ENCODE measurements around a stretch of chr15.

DNA sequence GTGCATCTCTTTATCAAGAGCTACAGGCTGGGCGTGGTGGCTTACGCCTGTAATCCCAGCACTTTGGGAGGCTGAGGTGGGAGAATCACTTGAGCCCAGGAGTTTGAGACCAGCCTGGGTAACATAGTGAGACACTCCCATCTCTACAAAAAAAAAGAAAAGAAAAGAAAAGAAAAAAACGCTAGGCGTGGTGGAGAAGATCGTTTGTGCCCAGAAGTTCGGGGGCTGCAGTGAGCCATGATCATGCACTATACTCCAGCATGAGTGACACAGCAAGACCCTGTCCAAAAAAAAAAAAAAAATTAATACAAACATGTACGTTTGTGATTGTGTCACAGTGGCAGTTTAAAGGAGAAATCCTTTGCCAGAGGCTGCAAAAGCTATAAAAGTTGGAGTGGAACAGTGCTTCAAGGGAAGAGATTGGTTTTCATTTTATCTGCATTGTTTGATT lies 909 bp upstream of the DIS3L start:
- RRBS, result no CpG with 5 or more reads among the region's 7 CpGs

- RRBS, result 2% methylated on average over 25 of the region's 53 CpGs
These were observed 563 bp downstream of the DIS3L start for GRCh38 chr15:66293773-66294488.

GRCh38 chr15:66410436-66410957 lies 23.8 kb downstream of the MAP2K1 start:
- RRBS, result no CpG with 5 or more reads among the region's 4 CpGs

DNA sequence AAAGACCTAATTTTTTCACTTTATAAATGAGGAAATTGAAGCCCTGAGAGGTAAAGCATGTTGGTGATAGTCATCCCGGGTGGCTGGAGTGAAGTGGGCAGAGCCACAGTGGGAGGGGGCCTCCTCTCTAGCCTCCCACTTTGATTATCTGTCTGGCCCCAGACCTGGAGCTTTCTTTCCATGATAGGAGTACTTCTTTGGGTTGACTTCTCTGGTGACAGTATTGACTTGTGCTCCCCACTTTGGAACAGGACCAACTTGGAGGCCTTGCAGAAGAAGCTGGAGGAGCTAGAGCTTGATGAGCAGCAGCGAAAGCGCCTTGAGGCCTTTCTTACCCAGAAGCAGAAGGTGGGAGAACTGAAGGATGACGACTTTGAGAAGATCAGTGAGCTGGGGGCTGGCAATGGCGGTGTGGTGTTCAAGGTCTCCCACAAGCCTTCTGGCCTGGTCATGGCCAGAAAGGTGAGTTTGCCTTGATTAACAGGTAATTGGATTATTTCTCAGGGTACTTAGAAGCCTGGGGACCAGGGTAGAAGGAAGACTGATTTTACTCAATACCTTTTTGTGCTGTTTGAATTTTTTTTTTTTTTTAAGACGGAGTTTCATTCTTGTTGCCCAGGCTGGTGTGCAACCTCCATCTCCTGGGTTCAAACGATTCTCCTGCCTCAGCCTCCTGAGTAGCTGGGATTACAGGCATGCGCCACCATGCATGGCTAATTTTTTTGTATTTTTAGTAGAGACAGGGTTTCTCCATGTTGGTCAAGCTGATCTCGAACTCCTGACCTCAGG lies 48.3 kb downstream of the MAP2K1 start:
- RRBS, result no CpG with 5 or more reads among the region's 9 CpGs

- RRBS, result no CpG with 5 or more reads among the region's 7 CpGs
These were observed 50.0 kb downstream of the MAP2K1 start for GRCh38 chr15:66436602-66437165.

GRCh38 chr15:66444056-66444389 lies 53.5 kb downstream of the SNAPC5 start:
- RRBS, result no CpG with 5 or more reads among the region's 8 CpGs

DNA sequence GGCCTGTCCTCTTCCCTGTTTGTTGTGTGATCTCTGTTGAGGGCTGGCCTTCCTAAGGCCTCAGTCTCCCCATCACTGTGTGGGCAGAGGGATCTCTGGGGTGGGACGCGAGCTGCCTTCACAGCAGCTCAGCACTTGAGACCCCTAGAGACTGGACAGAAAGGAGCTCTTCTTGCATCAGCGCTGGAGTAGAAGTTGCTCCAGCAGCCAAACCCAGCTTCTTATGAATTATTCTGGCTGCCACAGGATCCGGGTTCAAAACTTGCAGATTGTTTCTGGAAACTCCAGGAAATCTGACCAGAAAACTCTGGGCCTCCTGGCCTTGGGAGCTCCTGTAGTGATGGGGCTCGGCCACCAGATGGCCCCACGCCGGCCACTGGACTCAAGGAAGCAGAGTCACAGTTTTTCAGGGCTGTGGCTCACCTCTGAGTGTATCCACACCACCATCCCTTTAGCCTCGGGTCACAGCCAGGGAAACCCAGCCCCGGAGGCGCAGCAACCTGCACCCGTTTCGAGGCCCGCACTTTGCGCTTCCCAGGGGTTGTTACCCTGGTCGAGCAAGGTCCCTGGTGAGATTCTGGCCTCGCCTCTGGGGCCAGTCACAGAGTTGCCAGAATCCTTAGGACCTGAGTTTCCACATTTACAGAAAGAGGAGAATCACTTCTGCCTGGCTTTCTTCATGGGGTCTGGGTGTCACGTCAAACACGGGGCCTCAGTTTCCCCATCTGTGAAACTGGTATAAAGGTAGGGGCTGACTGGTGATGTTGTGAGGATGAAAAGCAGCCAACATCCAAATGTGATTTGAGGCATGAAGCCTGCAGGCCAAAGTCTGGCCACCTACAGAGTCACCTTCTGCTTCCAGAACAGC lies 53.4 kb upstream of the LCTL start:
- RRBS, result no CpG with 5 or more reads among the region's 18 CpGs

DNA sequence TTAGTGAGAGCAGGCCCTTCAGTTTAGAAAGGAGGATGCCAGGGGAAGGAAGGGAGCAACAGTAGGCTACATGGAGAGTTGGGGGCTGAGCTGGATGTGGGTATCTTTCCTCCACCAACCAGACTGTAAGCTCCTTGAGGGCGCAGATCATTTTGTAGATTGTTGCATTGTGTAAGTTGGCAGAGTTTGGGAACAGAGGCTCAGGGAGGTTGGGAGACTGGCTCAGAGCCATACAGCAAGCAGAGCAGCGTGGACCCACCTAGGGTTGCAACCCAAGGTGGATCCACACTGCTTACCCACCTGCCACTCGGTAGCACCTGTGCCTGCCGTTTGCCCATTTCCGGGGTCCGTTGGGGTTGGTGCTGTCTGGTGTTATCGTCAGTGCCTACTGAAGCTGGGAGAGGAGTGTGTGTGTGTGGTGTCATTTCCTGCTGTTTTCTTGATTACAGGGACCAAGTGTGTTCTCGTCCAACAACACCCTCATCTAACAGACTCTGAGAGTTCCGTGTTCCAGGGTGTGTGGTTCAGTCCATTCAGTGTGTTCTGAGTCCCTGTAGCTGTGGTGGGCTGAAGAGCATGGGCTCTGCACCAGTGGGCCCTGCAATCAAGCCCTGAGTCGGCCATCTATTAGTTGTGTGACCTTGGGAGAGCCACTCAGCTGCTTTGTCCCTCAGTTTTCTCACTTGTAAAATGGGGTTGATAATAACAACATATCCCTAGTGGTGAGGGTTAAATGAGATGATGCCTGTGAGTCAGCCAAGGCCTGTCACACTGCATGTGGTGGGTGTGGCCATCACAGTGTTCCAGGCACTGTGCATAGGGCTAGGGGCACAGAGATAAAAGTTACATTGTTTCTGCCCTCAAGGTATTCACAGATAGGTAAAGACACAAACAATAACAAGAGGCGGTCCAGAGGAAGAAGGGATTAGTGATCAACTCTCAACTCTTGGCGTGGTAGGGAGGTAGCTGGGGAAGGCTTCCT lies 19.2 kb downstream of the SMAD6 start:
- RRBS, result no CpG with 5 or more reads among the region's 12 CpGs

DNA sequence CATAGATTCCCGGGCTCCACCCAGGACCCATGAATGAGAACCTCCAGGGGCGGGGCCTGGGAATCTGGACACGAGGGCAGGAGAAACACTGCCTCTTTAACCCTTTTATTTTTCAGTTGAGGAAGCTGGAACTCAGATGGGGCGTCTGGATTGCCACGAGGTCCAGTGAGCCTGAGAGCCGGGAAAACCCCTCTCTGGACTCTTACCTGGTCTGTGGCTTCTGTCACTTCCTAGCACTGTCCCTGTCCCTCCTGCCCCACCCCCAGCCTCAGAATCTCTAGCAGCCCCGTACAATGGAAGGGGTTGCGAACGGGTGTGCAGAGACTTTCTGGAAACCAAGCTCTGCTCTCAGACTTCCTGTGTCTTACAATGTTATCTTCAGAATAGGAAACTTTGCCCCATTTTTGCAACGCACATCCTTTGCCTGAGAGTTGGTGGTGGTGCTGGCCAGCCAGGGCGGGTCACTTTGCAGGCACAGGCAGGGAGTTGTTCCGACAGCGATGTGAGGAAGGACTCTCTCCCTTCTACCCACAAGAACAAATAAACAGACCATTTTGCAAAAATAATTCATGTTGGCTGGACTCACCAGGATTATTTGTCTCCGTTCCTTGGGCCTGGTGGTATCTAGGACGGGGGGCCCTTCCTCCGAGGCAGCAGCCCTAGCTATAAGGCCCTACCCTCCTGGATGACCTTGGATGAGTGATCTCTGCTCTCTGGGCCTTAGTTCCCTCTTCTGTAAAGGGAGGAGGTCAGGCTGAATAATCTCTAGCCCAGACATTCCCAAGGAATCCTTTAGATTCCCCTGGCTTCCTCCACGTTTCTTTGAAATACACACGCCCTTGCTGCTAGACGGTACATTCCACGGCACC lies 59.2 kb downstream of the SMAD6 start:
- RRBS, result no CpG with 5 or more reads among the region's 20 CpGs

- RRBS, result no CpG with 5 or more reads among the region's 15 CpGs
These were observed 61.2 kb downstream of the SMAD6 start for GRCh38 chr15:66763228-66763651.

GRCh38 chr15:66834803-66835871 lies 133.1 kb downstream of the SMAD6 start:
- RRBS, result no CpG with 5 or more reads among the region's 11 CpGs

DNA sequence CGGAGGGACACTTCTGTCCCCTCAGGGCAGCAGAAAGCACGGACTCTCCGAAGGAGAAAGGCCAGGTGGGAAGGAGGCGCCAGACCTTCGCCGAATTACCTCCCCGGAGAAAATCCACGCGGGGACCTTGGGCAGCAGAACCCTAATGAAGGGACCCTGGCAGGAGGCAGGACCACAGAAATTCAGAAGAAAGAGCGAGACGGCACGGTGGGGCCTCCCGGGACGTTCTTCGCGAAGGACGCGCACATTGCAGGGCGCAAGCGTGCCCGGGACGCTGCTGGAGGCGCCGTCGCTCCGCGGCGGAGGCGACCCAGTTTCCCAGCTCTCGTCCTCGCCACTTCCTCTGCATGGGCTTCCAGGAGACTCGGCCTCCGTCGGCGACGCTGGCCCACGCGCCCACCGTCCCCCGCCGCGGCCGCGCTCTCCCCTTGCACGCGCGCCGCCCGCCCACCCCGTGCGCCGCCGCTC lies 31.9 kb upstream of the SMAD3 start:
- RRBS, result 81% methylated on average over 12 of the region's 53 CpGs

- RRBS, result no CpG with 5 or more reads among the region's 6 CpGs
These were observed 6.2 kb upstream of the SMAD3 start for GRCh38 chr15:67059050-67059718.

- RRBS, result no CpG with 5 or more reads among the region's 6 CpGs
These were observed 3.1 kb upstream of the SMAD3 start for GRCh38 chr15:67061998-67062912.

GRCh38 chr15:67063618-67064705 lies 1.4 kb upstream of the SMAD3 start:
- RRBS, result no CpG with 5 or more reads among the region's 36 CpGs

DNA sequence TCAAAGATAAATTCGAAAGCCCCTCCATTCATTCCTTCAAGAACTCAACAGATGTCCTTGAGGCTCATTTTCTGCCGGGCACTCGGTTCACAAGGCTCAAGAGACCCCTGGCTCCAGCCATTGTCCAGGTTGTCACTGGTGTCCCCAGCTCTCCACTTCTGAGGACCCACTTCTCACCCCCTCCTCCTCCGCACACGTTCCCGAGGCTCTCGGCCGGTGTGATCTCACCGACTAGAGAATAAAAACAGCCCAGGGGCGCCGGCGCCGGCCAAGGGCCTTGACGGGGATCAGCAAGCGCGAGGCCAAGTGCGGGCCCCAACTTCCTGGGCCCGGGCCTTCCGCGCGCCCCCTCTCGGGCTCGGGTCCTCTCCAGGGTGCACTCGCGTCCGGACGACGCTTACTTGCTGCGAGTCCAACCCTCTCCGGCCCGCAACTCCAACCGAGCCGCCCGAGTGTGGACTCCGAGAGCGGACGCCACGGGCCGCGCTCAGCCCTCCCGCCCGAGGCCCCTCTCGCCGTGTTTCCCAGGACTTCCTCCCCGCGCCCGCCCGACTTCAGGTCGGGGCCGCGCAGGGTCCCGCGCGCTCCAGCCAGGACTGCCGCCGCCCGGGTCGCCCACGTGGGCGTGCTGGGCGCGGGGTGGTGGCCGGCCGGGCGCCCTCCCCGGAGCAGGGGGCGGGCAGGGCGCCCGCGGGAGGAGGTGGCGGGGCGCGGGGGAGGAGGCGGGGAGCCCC lies 422 bp upstream of the SMAD3 start:
- RRBS, result 4% methylated on average over 33 of the region's 74 CpGs

- RRBS, result no CpG with 5 or more reads among the region's 10 CpGs
These were observed 16.8 kb downstream of the SMAD3 start for GRCh38 chr15:67081847-67082915.

GRCh38 chr15:67125084-67126381 lies 60.1 kb downstream of the SMAD3 start:
- RRBS, result no CpG with 5 or more reads among the region's 29 CpGs

DNA sequence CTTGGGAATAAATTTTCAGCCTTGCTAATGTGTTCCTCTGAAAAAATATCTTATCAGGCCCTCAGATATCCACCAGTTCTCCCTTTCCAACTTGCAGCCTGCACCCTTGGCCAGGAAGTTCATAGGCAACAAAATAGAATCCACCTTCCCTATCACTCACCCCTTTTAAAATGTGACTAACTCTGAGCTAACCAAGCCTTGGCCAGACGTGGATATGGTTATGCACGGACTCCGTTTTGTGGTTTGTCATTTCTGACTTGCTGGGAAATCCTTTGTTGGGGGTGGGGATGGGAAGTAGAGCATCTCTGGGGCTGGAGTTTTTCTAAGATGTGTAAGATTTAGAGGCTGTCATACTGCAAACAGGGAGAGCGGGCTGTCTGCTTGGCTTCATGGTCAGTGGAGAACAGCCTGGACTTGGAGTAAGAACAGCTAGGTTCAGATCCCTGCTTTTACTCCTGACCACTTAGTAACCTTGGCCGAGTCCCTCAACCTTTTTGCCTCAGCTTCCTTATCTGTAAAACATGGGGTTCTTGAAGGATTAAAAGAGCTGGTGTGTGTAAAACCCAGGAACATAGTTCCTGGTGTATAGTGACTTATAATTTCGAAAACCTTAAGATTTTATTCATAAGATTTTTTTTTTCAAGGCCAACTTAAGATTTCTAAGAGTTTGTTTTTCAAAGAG lies 62.6 kb downstream of the SMAD3 start:
- RRBS, result no CpG with 5 or more reads among the region's 6 CpGs

DNA sequence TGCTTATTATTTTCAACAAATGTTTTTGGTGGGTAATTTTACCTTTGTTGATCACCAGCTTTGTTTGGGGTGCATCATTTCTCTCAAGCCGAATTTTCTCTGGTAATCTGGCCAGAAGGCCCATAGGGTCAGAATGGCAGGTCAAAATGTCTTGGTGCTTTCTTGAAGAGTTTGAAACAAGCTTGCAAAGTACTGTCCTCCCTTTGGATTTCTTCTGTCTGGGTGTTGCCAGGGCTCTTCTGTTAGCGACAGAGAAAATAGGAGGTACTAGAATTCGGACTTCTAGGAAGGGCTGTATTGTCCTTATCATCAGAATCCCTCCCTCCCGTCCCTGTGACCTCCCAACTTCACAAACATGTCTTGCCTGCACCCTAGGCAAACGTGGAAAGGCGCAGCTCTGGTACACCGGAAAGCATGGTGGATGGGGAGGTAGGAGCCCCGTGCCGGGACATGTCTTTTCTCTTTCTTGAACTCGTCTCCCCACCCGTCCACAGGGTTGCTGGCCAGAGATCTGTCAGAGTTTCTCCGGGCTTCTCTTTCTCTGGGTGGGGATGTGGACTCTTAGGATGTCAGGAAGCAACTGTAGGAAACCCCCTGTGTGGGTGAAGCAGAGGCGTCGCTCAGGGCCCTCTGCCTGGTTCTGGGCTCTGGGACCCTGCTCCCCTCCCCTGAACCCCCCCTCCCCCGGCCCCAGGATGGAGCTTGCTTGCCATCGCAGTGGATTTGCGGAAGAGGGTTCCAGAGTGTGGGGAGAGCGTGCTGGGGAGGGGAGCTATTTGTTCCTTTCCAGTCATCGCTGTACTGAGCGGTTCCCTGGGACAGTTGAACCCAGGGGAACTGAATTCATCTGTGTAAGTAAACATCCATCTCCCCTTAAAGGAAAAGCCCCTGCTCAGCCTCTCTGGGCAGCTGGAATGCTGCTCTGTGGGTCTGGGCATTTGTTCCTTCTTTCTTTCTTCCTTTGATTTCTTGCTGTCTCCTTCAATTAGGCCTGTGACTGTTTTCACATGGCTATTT lies 72.6 kb downstream of the SMAD3 start:
- RRBS, result 66% methylated on average over 5 of the region's 20 CpGs

All from AG09309 (cell line).